ENCODE data around the genes EYA3 and PTAFR.

GRCh38 chr1:27407354-27408480, 15.3 kb downstream of the GPR3 start:
- PRO-cap, result no peak

GRCh38 chr1:27447880-27448542, 42.0 kb downstream of the WASF2 start:
- PRO-cap, result no peak

GRCh38 chr1:27521344-27522140, 31.6 kb upstream of the WASF2 start:
- PRO-cap, result no peak

- PRO-cap, result no peak
Measured at GRCh38 chr1:27522141-27523023, 32.4 kb upstream of the WASF2 start.

GRCh38 chr1:27526809-27527706, 37.1 kb upstream of the WASF2 start:
- PRO-cap, result bidirectional peak, plus-strand start at chr1:27527381, minus-strand start at chr1:27527140

- PRO-cap, result no peak
Measured at GRCh38 chr1:27527707-27528805, 38.1 kb upstream of the WASF2 start.

DNA sequence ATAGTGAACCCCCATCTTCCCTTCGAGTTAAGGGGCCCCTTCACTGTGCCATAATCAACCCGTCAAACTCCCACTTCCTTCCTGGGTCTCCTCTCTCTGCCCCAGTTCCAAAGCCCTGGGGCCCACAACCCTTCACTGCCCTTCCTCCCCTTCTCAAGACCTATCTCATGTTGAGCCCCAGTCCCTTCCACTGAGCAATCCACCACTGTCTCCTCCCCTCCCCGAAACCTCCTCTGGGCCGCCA, 42.1 kb upstream of the WASF2 start:
- PRO-cap, result no peak

- PRO-cap, result no peak
Measured at GRCh38 chr1:27545186-27545619, 55.2 kb upstream of the WASF2 start.

GRCh38 chr1:27560121-27560746, 43.7 kb downstream of the AHDC1 start:
- PRO-cap, result no peak

GRCh38 chr1:27564753-27565563, 39.0 kb downstream of the AHDC1 start:
- PRO-cap, result no peak

- PRO-cap, result no peak
Measured at GRCh38 chr1:27568318-27569013, 35.5 kb downstream of the AHDC1 start.

DNA sequence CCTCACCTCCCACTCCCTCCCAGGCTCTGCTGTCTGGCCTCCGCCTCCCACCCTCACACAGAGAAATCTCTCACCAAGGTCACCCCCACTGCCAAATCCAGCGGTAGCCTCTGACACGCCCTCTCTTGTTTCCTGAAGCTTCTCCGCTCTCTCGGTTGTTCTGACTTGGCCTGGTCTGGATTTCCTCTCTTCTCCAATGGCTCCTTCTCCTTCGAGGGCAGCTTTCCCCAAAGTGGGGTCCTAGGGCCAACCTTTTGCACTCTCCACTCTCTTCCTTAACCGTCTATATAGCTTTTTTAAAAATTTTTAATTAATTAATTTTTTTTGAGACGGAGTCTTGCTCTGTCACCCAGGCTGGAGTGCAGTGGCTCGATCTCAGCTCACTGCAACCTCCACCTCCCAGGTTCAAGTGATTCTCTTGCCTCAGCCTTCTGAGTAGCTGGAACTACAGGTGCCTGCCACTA, 15.0 kb upstream of the AHDC1 start:
- PRO-cap, result no peak

GRCh38 chr1:27635437-27636028, 548 bp upstream of the FGR start:
- PRO-cap, result no peak

- PRO-cap, result no peak
Measured at GRCh38 chr1:27658858-27659238, 13.1 kb downstream of the IFI6 start.

DNA sequence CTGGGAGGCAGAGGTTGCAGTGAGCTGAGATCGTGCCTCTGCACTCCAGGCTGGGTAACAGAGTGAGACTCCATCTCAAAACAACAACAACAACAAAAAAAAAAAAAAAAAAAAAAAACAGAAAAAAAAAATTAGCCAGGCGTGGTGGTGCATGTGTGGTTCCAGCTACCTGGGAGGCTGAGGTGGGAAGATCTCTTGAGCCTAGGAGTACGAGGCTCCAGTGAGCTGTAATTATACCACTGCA, 11.9 kb downstream of the FAM76A start:
- PRO-cap, result no peak

DNA sequence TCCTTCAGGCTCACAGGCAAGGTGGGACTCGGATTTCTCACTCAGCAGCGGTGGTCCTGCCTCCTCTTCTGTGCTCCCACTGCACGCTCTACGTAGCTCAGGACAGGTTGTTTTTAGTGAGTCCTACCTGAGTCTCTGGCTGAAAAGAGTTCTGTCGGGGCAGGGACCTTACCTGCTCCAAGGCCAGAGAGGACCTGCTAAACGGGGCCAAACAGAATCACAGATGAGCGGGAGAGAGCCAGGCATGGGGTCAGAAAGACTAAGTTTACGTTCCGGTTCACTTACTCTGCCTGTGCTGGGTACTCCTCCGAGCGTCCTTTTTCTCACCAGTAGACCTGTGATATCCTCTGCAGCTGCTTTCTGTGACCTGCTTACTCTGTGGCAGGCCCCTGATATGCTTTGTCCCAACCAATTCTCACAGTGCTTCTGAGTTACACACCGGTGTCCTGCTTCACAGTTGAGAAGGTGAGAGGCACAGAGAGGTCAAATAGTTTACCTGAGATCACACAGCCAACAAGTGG, 11.4 kb downstream of the THEMIS2 start:
- PRO-cap, result no peak

- PRO-cap, result no peak
Measured at GRCh38 chr1:28063976-28064397, 24.4 kb downstream of the EYA3 start.

- PRO-cap, result bidirectional peak, plus-strand start at chr1:28088405, minus-strand start at chr1:28088284; bidirectional peak, plus-strand start at chr1:28088801, minus-strand start at chr1:28088610
Measured at GRCh38 chr1:28088065-28089021, at the start of gene EYA3. Gene EYA3, minus strand, starts transcription at chr1:28088610.

- PRO-cap, result no peak
Measured at GRCh38 chr1:28176514-28177485, at the start of gene PTAFR. Gene PTAFR, minus strand, starts transcription at chr1:28176690.

- PRO-cap, result bidirectional peak, plus-strand start at chr1:28259524, minus-strand start at chr1:28259267
Measured at GRCh38 chr1:28259067-28259434, 267 bp upstream of the SESN2 start.

All from endothelial cell (in vitro differentiated cells).